IMR-90 (cell line): ENCODE data around the genes COL4A2 and ANKRD10.

- RRBS, result no CpG with 5 or more reads among the region's 11 CpGs
CAGE:
- cytosol, long polyA plus RNA, result no peak
- long polyA plus RNA, result no peak
- nucleus, long polyA plus RNA, result no peak
Measured at GRCh38 chr13:110181200-110181584, 125.8 kb downstream of the COL4A1 start.

DNA sequence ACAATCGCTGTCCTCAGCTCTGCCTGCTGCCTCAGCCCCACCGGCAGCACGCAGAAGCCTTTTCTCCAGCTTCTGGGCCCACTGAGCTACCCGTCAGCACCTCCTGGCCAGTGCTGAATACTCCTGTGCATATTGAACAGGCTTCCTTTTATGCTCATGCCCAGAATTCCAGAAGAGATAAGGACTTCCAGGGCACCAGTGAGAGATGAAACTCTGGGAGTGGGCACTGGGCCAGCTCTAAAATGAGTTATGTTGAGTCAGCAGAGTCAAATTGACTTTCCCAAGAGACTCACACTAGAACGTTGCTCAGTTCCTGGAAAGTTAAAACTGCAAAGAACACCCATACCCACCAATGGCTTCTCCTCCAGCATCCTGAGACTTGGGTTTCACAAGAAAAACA, 119.2 kb downstream of the COL4A1 start:
- RRBS, result no CpG with 5 or more reads among the region's 5 CpGs
CAGE:
- cytosol, long polyA plus RNA, result no peak
- long polyA plus RNA, result no peak
- nucleus, long polyA plus RNA, result no peak

DNA sequence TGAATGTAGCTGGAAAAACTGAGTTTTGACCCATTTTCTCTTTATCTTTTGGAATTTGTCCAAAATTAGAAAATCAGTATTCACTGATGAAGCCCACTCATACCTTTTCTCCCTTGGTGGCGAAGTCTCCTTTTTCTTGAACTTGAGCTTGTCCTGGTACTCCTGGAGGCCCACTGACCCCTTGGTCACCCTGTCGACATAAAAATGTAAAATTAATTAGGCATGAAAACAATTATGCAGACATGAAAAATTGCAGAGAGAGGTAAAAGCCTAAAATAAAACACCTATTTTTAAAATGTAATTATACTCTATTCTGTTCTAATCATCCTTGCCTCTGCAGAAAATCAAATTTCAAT, 99.7 kb downstream of the COL4A1 start:
- RRBS, result no CpG with 5 or more reads among the region's 2 CpGs
CAGE:
- cytosol, long polyA plus RNA, result no peak
- long polyA plus RNA, result no peak
- nucleus, long polyA plus RNA, result no peak

GRCh38 chr13:110256387-110256890, 50.5 kb downstream of the COL4A1 start:
- RRBS, result 100% methylated on average over 1 of the region's 11 CpGs
CAGE:
- cytosol, long polyA plus RNA, result no peak
- long polyA plus RNA, result no peak
- nucleus, long polyA plus RNA, result no peak

DNA sequence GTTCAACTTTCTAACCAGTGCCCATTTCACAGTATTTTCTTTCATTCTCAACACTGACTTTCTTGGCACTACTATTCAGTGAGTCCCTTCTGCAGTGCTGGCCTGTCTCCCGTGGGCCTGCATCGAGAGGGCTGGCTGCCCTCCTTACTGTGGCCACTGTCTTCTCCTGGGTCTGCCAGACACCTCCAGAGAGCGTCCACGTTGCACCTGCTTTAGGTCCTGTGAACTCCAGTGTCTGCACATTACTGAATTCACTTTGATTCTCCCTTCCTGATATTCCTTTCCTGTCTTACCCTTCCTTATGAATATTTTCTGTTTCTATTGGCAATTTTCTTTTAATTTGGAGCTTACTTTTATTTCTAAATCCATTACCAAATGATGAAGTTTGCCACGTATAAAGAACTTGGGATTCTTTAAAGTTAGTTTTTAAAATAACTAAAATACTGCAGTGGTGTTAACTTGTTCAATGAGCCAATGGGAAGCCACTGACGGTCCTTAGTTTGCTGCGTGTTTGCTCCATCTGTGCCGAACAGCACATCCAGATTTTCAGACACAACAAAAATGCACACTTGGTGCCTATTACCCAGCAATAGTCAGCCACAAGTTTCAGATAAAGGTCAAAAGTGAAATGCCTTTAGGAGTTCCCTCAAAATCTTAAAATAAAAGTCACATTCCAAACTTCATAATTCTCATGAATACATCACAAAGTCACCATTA, 27.1 kb downstream of the COL4A1 start:
- RRBS, result no CpG with 5 or more reads among the region's 8 CpGs
CAGE:
- cytosol, long polyA plus RNA, result no peak
- long polyA plus RNA, result no peak
- nucleus, long polyA plus RNA, result no peak

- RRBS, result no CpG with 5 or more reads among the region's 15 CpGs
CAGE:
- cytosol, long polyA plus RNA, result no peak
- long polyA plus RNA, result no peak
- nucleus, long polyA plus RNA, result no peak
Measured at GRCh38 chr13:110306831-110306928, 277 bp downstream of the COL4A1 start.

- RRBS, result 2% methylated on average over 48 of the region's 93 CpGs
CAGE:
- cytosol, long polyA plus RNA, result start-site peak on the plus strand at chr13:110307281-110307472, 1,648 and 2,947 reads in 2 replicates
- long polyA plus RNA, result start-site peak on the plus strand at chr13:110307282-110307472, 1,013 and 1,475 reads in 2 replicates
- nucleus, long polyA plus RNA, result start-site peak on the plus strand at chr13:110307281-110307472, 2,326 and 10,646 reads in 2 replicates
Measured at GRCh38 chr13:110307220-110308061, at the start of gene COL4A2. Gene COL4A2 (plus strand): TSS chr13:110307284.

DNA sequence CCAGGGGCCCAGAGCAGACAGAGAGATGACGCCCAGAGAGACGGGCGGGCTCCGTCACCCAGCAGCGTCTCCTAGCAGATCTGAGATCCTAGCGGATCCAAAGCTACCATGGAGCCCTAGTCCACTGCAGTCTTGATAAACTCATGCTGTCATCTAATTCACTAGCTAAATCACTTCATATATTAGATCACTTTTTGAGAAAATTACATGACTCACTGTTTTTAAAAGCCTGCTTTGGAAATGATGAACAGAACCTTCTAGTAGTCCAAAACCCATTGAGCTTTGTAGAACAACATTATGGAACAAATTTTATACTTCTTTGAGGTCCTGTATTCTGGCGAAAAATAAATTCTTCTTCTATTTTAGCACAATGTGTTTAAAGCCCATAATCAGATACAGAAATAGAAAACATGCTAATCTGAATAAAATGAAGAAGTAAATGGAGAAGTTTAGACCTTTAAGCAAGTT, 21.6 kb downstream of the COL4A2 start:
- RRBS, result no CpG with 5 or more reads among the region's 7 CpGs
CAGE:
- cytosol, long polyA plus RNA, result no peak
- long polyA plus RNA, result no peak
- nucleus, long polyA plus RNA, result no peak

DNA sequence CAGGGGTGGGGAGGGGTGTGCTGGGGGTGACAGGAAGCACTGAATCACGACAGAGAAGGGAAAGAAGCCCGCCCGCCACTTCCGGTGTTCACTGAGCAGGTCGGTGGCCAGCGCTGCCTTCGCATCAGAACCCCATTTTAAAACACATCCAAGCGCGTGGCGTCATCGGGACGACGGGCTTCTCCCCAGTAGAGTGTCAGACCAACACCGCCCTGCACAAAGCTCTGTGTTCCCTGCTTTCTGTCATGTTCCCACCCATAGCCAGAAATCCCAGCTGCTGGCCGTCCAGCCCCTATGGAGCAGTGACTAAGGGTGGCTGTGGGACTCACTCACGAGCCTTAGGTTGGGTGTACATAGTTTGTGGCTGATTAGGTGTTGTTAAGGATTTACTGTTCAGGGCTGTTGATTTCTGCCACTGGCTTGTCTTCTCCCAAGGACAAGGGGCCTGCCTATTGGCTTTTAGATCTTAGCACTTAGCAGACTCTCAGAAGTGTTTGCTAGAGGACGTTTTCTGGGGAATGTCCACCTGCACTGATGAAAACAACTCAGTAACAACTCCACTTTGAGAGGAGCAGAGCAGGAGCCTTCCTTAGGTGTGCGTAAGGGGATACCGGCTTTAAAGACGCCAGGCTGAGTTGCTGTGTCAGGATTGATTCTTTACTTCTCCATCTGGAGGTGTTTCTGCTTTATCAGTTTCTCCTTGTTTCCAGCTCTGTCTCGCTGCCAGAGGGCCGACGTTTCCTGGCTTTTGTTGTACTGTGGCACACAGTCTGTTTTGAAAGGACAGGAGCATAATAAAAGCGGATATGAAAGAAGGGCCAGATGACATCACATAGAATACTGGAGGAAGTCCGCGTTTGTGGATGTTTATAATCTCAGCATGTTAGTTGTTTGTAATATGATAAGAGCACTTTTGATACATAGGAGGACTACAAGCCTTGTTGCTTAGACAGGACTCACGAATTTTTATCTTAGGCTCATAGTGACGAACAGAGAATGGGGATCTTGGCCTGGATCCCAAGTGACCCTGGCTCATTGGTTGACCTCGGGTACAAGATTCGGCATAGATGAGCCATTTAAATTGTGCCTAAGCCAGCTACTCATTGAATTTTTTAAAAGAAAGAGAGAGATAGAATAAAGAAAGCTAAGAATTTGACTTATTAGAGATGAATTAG, 34.3 kb downstream of the COL4A2 start:
- RRBS, result no CpG with 5 or more reads among the region's 30 CpGs
CAGE:
- cytosol, long polyA plus RNA, result no peak
- long polyA plus RNA, result no peak
- nucleus, long polyA plus RNA, result no peak

- RRBS, result no CpG with 5 or more reads among the region's 20 CpGs
CAGE:
- cytosol, long polyA plus RNA, result no peak
- long polyA plus RNA, result no peak
- nucleus, long polyA plus RNA, result no peak
Measured at GRCh38 chr13:110371504-110372505, 64.7 kb downstream of the COL4A2 start.

- RRBS, result no CpG with 5 or more reads among the region's 28 CpGs
CAGE:
- cytosol, long polyA plus RNA, result no peak
- long polyA plus RNA, result no peak
- nucleus, long polyA plus RNA, result no peak
Measured at GRCh38 chr13:110387331-110387931, 80.3 kb downstream of the COL4A2 start.

DNA sequence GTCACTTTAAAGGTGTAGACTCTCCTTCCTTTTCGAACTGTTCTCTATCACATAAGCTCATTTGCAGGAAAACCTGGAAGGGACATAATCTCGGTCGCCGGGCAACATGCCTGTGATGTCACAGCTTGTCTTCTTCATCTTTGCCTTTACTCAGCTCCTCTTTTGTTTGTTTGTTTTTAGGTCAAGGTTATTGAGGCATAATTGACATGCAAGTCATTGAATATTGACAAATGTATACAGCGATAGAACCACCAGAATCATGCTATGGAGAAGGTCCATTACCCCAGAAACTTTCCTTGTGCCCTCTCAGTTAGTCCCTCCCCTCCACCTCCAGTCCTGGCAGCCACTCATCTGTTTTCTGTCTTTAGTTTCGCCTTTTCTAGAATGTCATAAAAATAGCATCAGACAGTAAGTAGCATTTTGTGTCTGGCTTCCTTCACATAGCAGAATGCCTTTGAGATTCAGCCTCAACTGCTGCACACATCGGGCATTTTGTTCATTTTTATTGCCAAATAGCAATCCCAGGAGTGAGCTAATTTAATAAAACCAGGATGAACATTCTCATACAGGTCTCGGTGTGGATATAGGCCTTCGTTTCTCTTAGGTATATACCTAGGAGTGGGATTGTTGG, 110.3 kb downstream of the COL4A2 start:
- RRBS, result no CpG with 5 or more reads among the region's 9 CpGs
CAGE:
- cytosol, long polyA plus RNA, result no peak
- long polyA plus RNA, result no peak
- nucleus, long polyA plus RNA, result no peak

DNA sequence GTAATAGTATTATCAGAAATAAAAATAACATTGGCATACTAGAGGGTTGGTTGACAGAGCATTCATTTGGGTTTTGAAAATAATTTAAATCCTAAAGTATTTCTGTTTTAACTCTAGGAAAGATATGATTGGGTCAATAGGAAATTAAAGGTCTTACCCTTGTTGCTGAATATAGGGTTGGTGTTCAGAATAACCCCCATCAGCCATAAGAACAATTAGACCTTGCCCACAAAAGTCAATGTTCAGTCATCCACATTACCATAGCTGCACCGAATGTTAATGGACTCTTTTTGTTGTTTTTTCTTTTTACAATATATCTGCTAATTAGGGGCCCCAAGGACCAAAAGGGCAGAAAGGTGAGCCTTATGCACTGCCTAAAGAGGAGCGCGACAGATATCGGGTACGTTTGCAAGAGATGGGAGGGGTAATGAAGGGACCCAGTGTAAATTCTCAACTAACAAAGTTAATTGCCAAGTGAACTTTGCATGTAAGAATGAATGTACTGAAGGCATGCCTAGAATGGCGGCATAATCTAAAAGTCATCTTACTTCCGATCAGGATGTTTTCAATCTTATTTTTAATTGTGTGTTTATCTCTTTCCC, 122.6 kb downstream of the COL4A2 start:
- RRBS, result no CpG with 5 or more reads among the region's 7 CpGs
CAGE:
- cytosol, long polyA plus RNA, result no peak
- long polyA plus RNA, result no peak
- nucleus, long polyA plus RNA, result no peak

DNA sequence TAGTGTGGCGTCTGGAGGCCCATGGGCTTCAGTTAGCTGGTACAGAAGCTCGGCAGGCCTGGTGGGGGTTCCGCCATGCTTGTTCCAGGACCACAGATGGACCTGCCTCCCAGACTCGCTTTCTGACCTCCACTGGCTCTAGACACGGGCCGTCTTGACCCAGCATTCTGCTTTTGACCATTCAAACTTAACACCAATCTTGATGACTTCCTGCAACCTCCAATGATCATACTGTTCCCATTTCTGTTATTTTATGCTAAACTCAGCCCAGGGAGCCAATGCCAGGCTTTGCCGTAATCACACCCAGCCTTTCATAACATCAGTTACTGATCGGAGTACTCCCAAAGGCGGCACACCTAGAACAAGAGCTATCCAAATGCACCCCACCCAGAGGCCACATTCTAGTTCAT, 120.3 kb downstream of the RAB20 start:
- RRBS, result no CpG with 5 or more reads among the region's 9 CpGs
CAGE:
- cytosol, long polyA plus RNA, result no peak
- long polyA plus RNA, result no peak
- nucleus, long polyA plus RNA, result no peak

- RRBS, result no CpG with 5 or more reads among the region's 28 CpGs
CAGE:
- cytosol, long polyA plus RNA, result no peak
- long polyA plus RNA, result no peak
- nucleus, long polyA plus RNA, result no peak
Measured at GRCh38 chr13:110540672-110541955, 20.4 kb downstream of the RAB20 start.

DNA sequence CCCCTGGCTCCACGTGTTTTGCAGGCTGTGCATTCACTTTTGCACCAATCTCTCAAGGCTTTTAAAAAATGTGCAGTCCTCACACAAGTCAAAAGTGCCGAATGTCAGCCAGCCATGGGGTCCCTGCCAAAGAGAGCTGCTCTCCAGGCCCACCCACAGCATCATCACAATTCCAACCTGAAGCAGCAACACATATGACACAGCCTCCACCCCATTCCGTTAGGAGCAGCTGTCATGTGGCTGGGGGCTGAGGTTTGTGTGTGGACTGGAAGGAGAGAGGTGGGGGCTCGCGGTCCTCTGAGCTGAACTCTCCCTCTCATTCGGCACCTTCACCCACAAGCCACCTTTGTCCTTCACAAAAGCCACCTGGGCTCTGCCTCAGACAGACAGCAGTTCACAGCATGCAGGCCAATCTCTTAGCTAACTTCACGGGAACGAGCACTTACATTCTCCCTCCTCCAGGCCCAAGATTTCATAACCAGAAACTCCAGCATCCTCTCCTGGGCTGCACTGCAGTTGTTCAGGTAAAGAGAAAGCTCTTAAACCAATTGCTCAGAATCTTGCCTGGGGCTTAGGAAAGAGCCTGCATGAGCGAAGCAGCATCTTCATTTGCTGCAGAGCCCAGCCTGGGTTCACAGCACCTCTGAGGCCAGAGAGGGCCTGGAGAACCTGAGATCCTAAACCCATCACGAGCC, 7.2 kb downstream of the RAB20 start:
- RRBS, result no CpG with 5 or more reads among the region's 10 CpGs
CAGE:
- cytosol, long polyA plus RNA, result no peak
- long polyA plus RNA, result no peak
- nucleus, long polyA plus RNA, result no peak

DNA sequence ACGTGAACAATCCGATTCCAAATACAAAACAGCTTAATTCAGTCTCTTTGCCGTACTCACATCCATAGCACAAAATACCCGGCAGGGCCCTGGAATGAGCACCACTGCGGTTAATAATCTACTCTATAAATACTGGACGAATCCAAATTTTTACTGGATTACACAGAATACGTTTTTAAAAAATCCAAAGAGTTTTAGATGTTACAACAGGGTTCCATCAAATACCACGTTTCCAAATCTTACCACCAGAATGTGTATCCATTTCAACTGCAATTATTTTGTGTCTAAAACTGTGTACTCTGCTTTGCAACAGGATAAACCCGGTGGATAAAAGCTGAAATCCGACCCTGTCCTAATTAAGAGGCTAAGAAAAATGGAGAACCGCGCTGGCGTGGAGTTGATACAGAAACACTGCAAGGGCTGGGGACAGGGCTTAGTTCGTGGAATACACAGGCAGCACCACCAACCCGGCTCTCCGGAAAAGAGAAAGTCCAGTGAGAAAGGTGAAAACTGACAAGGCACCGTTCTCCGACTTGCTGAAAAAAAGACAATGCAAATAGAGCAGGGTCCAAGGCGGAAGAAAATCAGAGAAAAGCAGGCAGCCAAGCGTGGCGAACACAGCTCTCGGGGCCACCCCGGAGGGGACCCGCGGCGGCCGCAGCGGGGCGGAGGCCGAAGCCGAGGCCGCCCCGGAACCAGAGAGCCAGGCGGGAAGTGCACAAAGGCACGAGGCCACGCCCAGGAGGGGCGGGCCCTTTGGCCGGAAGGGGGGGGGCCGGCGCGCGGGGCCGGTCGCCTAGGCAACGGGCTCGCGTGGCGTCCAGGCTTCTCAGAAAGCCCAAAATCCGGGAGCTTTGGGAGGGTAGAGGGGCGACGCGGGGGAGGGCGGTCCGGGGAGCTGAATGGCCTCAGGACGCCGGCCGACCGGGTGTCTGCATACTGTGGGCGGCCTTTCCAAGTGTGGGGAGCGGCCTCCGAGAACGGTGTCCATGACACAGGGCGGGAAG, 1.4 kb upstream of the ING1 start:
- RRBS, result 2% methylated on average over 28 of the region's 63 CpGs
CAGE:
- cytosol, long polyA plus RNA, result no peak
- long polyA plus RNA, result no peak
- nucleus, long polyA plus RNA, result no peak

DNA sequence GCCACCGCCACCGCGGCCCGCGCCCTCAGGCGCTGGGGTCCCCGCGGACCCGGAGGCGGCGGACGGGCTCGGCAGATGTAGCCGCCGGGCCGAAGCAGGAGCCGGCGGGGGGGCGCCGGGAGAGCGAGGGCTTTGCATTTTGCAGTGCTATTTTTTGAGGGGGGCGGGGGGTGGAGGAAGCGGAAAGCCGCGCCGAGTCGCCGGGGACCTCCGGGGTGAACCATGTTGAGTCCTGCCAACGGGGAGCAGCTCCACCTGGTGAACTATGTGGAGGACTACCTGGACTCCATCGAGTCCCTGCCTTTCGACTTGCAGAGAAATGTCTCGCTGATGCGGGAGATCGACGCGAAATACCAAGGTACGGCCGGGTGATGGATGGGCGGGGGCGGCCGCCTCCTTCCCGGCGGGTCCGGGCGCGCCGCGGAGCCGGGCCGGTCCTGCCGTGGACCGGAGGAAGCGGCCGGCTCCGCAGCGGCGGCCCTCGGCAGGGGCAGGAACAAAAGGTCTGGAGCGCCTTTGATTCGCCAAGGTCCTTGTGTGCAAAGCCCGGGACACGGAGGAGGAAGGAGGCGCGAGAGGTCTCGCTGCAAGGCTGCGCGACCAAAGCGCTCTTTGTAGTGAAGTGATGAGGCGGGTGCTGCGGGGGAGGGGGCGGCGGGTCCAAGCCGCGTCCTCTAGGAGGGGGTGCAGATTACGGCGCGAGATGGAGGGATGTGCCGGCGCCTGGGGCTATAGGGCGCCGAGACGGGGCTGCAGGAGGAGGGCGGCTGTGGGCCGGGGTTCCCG, 621 bp downstream of the ING1 start:
- RRBS, result 1% methylated on average over 36 of the region's 86 CpGs
CAGE:
- cytosol, long polyA plus RNA, result no peak
- long polyA plus RNA, result no peak
- nucleus, long polyA plus RNA, result no peak

GRCh38 chr13:110714714-110714854, 1.1 kb downstream of the ING1 start:
- RRBS, result 3% methylated on average over 12 of the region's 15 CpGs
CAGE:
- cytosol, long polyA plus RNA, result no peak
- long polyA plus RNA, result no peak
- nucleus, long polyA plus RNA, result no peak

DNA sequence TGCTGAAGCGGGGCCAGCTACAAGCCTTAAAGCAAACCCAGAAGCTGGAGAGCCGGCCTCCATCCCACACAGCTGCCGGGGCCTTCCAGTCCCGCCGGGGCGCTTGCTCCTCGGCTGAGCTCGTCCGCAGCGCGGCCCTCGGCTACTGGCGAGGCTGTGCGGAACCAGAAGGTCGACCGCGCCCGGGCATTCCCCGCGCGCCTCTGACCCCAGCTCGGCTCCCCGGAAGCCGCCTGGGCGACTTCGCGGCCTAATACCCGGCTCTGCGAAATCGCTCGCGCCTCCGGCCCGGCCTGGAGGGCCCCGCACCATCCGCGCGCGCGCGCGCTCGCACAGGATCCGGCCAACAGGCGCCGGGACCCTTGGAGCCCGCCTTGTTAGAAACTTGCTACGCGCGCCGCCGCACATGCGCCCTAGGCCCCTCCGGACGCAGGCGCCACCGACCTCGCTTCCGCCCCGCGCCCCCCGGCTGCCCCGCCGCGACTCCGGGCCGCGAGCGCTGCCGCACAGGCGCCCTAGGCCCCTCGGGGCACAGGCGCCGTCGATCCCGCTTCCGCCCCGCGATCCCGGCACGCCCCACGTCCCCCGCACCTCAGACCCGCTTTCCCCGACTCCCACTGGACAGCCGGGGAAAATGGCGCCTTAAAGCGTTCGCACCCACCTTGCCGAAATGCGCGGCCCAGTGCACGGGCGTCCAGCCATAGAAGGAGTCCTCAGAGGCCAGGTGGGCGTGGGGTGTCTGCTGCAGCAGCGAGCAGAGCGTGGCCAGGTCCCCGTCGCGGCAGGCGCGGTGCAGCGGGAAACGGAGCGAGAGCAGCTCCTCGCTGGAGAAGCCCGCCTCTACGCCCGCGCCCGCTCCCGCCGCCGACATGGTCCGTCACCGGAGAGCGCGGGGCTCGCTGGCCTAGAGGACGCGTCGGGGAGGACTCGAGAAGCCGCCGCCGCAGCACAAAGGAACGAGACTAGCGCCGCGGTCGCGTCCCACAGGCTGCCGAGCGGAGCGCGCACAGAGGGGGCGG, at the start of gene ANKRD10:
Gene ANKRD10, minus strand, starts transcription at position 1,006 of the 1,019 bp plus-strand sequence.
- RRBS, result 2% methylated on average over 63 of the region's 137 CpGs
CAGE:
- cytosol, long polyA plus RNA, result no peak
- long polyA plus RNA, result no peak
- nucleus, long polyA plus RNA, result no peak